Mucosa of descending colon (tissue), 1 donor: ENCODE measurements around a stretch of chr1.

DNA sequence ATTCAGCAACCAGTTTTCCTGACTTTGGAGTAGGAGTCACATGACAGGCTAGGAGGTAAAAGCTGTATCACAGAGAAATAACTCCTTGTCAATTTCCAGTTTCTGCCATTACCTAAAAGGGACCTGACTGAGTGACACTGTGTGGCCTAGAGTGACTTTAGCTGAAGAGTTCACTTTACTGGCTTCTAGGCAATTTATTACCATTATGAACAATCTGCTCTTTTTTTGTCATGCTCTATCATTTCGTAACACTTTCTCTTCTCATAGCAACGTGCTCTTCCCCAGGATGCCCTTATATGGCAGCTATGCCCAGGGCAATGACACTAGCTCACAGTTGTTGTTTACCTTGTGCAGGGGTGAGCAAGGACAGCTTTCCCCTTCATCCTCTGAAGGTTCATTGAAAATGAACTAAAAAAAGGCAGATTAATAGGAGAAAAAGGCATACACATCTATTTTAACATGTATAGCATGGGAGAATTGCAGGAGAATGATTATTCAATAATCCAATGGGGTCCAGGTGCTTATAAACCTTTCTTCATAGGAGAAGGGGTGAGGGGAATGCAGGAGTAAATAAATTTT is 107.3 kb downstream of the KCNK1 start:
- PRO-cap, result no peak

DNA sequence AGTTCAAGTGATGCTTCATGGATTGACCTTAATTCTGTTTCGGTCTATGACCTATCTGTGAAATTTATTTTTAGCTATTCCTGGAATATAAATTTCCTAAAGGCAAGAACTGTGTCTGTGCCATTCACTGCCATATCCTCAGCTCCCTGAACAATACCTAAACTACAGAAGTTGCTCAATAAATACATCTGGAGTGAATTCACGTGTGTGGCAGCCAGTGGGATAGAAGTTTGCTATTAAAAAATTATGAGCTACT is 39.5 kb upstream of the TARBP1 start:
- PRO-cap, result no peak

DNA sequence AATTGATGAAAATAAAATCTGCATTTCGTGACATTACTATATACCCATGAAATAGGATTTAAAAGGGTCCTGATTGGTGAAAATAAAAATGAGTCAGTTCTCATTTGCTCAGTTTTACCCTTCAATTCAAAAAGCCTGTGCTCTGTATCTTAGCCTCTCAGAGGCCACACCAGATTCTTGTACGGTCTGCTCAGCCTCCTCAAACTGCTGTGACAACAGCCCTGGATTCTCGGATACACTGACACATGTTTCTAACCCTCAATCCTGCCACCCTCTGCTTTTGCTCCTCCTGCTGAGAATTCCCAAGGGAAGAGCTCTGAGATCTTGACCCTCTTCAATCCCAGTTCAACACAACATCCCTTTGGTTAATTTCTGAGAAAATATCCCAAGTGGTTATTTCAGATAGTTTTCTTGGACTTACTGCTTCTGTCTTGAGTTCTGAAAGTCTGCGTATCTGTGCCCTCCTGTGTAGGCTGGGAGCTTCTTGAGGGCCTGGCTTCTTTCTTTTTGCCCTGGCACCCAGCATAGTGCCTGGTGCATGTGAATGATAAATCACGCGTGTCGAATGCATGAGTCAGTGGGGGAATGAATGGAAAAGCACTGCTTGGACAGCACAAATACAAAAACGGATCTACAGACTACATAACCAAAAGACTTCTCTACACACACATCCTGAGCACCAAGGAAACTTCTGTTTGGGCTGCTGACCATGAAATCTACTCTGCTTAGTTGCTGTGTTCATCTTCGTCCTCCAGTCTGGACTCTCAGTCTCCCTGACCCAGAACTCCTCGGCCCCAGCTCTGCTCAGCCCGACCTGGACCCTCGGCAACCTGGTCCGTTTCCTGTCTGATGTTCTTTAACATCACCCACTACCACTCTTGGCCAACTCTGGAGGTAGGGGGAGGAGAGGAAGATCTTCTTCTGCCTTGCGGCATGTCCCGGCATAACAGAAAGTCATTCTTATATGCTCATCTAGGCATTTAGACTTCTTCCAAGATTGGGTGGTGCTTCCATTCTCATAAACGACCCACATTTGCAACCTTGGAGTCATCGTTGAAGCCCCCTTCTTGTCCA is 24.4 kb downstream of the IRF2BP2 start:
- PRO-cap, result no peak

GRCh38 chr1:234604410-234605667 is 5.1 kb downstream of the IRF2BP2 start:
- PRO-cap, result bidirectional peak, plus-strand start at chr1:234605275, minus-strand start at chr1:234605029

DNA sequence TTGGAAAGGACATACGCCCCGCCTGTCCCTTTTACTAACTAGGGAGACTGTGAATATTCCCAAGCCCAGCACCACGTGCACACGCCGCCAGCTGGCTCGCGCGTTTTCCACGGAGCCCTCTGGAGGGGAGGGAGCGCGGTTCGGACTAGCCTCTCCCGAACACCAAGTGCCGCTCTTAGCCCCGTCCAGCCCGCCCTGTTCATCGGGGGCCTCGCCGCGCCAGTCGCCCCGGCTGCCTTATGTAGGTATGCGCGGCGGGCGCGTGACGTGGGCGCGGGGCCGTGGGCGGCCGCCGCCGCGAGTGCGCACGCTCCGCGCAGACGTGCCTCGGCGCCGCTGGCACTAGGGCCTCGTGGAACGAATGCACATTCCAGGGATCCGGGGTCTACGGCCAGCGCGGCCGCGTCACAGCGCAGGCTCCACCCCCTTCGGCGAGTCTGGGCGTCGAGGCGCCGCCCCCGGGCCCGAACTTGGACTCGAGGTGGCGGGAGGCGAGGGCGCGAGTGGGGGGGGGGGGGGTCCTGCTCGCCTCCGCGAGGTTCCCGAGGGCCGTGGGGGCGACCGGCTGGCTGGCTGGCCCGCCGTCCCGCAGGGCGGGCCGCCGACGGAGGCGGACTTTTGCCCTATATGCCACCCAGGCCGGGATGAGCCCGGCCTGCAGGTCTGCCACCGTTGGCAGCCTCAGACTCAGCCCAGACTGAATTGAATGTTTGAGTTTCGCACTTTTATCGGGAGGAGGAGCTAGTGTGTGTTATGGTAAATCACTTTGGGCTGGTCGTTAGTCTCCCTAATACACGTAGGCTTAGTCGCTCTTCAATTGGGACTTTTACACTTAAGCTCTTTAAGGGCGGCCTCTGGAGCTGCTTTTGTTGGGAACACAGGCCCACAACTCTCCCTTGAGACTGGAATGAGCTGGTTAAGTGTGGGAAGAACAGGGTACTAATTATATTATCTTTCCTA is 968 bp upstream of the IRF2BP2 start:
- PRO-cap, result bidirectional peak, plus-strand start at position 473 of the sequence, minus-strand start at position 213 of the sequence; bidirectional peak, plus-strand start at position 764 of the sequence, minus-strand start at position 699 of the sequence; bidirectional peak, plus-strand start outside the sequence, minus-strand start at position 904 of the sequence

DNA sequence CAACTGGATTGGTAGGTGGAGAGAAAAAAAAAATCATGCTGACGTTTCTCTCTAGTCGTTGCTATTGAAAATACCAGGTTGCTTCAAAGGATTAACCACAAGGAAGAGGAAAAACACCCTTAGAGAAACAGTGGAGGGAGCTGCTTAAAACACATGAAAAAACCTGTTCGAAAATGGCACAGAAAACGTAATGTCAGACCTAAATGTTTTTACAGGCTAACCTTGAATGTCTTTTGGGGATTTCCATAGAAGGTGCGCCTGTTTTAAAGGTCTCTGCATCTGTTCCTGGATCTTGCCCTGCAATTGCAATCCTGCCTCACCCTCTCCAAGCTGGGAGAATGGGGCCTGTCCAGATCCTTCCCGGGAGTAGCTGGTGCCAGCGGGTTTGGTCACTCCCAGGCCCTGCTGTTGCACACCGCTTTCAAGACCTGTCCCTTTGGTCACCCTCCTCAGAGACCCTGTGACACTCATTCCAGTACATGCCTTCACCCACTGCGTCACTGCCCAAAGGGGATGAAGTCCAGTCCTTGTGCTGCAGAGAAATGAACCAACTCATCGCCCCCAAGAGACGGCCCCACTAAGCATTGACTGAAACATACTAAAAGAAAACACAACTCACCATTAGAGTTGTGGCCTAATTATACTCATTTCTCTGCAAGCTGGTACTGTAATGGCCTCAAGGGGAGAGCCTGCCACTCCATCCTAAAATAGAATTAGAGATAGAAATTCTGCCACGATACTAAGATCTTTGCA is 1.8 kb upstream of the IRF2BP2 start:
- PRO-cap, result bidirectional peak, plus-strand start at position 94 of the sequence, minus-strand start outside the sequence; bidirectional peak, plus-strand start at position 352 of the sequence, minus-strand start at position 340 of the sequence

DNA sequence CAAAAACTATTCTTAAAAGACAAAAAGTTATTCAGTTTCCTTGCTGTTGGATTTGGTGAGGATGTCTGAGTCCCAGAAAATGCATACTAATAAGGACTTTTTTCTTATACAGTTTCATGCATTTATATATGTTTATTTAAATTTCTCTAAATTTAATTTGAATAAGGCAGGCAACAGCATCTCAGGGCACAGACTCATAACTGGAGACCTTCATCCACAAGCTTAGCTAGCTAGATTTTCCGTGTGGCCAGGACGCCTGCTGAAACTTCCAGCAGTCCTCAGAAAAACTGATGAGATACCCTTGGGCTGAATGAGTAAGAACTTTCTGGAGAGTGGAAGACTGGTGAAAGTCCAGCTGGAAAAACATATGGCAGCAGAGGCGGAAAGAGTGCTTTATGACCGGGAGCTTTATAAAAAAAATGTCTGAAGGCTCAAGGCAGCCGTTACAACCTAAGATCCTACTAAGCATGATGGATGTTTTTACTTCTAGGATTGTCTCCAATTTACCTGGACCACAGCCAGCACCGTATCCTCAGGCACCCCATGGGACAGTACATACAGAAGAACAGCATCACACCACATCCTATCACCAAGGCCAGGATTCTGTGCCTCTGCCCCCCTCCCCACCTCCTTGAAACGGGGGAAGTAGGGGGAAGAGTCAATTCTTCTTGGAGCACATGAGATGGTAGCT is 11.6 kb upstream of the IRF2BP2 start:
- PRO-cap, result no peak

DNA sequence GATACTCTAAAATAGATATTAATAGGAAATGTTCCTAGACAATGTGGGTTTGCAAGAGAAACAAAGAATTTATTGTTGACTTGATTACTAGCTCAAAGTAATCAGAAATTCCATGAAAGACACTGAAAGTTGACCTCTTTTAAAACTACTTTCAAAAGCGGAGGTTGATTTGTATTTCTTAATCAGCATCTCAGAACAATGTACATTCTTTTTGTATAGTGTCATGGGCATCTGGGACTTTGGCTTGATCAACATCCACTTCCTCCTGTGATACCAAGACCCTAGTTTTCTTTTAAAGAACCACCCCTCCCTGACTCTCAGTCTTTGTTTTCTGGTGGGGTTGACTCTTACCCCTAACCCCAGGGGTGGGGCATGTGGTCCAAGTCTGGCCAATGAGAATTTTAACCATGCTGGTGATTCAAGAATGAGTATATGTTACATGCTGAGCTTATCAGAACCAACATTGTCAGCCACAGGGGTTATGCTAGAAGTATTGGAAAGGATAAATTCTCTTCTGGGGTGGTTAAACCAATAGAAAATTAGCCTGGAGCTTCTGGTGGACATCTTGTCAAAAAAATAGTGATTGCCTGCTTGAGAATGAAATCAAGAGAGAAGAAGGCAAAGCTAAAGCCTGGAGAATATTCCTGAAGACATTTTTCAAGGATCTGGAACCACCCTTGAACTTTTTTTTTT is 21.8 kb upstream of the IRF2BP2 start:
- PRO-cap, result no peak

DNA sequence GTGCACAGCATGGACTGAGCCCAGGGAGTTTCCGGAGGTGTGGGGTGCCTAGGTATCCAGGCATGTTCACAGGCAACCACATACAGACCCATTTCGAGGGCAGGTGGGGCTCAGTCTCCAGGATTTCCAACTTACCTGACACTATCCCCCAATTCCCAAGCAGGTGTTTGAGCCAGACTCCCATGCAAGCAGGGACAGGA is 65.0 kb upstream of the IRF2BP2 start:
- PRO-cap, result no peak

DNA sequence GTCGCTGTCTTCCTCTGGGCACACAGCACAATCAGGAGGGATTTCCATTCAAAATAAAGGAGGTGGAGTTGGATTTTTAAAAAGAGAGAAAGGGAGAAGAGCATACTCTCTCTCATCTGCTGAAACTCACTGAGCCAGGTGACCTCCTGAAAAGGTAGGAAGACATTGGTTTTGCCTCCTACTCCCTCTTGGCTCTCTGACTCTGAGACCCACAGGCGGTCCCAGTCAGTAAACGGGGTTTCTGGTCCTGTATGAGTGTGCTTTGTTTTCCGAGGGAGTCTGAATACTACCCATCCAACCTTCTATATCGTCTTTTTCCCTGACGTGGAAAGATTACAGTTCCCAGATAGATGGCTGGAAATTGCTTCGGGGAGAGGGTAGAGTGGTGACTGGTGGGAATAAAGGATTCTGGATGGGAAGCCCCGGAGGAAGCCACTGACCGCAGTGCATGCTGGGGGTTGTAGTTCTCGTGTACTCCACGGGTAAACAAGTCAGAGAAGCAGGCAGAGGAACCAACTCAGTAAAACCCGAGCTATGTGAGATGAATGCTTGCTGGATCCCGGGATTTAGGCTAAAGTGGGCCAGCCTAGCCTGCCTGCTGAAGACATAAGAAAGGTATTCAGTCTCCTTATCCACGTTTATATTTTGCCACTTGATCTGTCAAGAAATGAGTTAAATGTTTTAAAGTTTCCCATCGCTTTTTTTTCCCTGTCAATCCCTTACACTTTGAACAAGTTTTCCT is 66.1 kb upstream of the IRF2BP2 start:
- PRO-cap, result bidirectional peak, plus-strand start at position 520 of the sequence, minus-strand start at position 446 of the sequence

DNA sequence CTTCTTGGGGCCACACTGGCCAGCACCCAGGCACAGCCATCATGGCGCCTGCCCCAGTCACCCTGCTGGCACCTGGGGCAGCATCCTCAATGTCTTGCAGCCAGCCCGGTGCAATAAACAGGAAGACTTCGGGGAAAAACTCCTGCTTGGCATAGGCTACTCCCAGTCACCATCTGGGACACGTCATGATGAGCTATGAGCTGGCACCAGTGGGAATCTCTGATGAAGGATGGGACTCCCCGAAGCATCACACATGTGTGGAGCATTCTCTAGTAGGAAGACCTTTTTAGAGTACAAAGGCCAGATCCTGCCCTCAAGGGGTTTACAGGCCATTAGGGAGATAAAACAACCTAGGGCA is 208.0 kb upstream of the IRF2BP2 start:
- PRO-cap, result no peak

DNA sequence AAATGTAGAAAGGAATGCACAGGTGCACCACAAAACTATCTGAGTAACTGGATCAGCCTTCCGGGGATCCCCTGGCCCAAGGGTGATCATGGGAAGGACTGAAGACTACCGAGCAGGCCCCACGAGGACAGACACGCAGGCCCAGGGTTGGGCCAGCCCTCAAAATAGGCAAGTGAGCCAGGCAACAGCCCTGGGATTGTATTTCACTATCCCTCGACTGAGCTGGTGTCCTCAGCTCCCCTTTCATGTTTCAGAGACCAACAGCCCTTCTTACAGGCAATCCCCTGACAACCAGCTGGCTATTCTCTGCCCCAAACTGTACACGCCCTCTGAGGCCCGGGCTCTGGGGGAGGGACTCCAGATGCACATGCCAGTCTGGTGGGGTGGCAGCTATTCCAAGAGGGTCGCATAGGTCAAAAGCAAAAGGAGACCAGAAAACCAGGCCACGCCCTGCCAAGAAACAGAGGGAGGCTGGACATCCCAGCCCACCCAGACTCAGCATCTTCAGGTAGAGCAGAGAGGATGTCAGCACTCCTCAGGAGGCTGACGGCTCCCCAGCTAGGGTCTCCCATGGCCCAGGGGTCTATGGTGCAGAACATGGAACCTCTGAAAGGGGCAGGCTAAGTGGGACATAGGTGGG is 243.0 kb downstream of the TOMM20 start:
- PRO-cap, result no peak

- PRO-cap, result unidirectional peak, minus-strand start at chr1:234970857; bidirectional peak, plus-strand start at chr1:234971365, minus-strand start at chr1:234971220
Measured at GRCh38 chr1:234970379-234971494, 157.9 kb downstream of the TOMM20 start.

GRCh38 chr1:234972198-234973129 is 156.2 kb downstream of the TOMM20 start:
- PRO-cap, result no peak

- PRO-cap, result no peak
Measured at GRCh38 chr1:235012414-235013106, 116.1 kb downstream of the TOMM20 start.

DNA sequence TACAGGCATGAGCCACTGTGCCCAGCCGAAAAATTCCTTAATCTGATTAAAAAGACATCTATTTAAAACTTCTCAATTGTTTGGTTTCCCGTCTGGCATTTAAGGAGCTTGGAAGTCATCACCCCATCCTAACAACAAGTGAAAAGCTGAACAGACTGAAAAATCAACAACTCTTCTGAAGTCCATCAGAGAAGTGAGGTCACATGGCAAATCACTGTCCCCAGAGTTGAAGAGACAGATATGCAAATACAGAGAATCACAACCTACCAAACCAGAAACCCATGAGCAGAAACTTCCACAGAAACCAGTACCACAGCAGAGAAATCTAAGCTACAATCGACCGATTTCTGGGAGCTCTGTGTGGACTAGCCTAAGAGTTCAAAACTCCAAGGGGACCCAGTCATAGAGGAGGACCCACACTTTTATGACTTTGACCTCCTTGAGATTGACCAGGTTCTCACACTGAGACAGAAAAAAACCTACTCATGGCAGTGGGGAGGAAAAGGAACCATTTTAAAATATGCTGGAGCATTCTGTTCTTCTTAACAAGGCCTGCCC is 93.8 kb downstream of the TOMM20 start:
- PRO-cap, result no peak

- PRO-cap, result unidirectional peak, minus-strand start at chr1:235069688; bidirectional peak, plus-strand start at chr1:235070465, minus-strand start at chr1:235070210
Measured at GRCh38 chr1:235069407-235070768, 58.7 kb downstream of the TOMM20 start.

GRCh38 chr1:235075905-235076083 is 52.8 kb downstream of the TOMM20 start:
- PRO-cap, result no peak

DNA sequence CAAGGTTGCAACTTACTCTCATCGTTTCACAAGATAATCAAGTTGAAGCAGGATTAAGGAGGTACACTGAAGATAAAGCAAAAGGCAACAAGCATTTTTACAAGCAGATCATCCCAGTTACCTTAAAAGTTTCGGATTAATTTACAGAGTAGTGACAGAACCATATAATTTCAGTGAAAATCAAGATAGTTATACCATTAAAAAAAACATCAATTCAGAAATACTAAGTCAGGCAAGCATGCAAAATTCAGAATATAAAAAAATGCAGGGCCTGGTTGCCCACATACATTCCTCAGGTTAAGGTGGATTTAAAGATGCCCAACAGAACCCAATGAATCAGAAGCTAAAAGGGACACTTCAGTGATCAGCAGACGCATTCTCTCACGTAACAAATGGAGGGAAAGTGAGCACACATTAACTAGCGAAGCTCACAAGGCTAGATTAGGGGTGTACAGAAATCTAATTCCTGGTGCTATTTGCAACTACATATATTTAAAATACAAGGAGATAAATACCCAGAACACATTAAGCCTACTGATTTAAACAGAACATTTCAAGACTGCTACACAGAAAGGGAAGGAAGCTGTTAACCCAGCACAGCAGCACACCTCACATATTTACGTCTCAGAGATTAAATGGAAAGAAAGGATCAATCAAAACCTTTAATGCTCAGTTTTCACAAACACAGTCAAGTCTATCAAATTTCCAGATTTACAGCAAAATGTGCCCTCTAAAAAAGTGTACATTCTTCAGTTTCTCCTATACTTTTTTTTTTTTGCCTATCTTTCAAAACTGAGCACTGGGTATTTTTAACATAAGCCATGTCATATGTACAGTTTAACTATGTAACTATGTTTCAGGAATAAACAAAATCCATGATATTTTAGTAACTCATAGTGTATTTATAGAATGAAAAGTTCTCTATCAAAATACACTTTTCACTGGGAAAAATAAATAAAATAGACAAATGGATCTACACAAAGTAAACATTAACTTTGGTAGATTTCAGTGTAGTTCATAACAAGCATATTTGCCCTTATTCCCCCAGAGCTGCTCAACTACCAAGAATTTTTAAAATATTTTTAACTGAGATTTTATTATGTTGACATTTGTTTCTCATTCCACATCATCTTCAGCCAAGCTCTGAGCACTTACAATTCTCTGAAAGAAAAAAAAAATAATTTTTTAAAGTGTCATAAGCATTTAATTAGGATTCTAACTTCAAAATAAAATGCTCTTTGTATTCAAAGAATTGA is 17.3 kb downstream of the TOMM20 start:
- PRO-cap, result no peak

DNA sequence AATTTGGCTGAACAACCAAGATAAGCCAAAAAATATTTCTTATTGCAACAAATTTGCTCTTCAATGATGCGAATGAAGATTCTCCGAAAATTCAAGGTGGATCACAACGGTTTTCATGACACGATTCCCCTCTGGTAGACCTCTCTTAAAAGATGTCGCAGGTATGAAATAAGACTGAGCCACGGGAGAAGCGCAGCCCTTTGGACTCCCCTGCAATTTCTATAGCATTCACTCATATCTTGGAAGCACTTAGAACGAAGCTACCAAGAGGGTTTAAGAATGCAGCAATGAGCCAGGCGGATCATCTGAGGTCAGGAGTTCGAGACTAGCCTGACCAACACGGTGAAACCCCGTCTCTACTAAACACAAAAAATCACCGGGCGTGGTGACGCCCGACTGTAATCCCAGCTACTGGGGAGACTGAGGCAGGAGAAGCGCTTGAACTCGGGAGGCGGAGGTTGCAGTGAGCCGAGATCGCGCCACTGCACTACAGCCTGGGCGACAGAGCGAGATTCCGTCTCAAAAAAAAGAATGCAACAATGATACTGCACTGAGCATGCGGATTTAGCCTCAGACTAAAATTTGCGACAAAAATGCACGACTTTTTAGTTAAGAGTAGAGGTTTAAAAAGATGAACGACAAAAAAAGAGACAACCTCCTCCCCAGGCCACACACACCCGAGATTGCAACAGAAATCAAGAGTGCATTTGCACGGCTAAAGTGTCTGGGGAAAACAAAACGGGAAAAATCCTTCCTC is 806 bp downstream of the TOMM20 start:
- PRO-cap, result no peak